ENCODE measurements around the genes FKBP8, TMEM59L and NCAN.

- RRBS: under 1% methylated on average over 20 of the region's 62 CpGs
Observed at GRCh38 chr19:18543350-18544250, at the start of gene FKBP8. Gene FKBP8 (minus strand): TSS chr19:18543573.

GRCh38 chr19:18590390-18591143 lies 2.0 kb downstream of the REX1BD start:
- RRBS: no CpG with 5 or more reads among the region's 32 CpGs

DNA sequence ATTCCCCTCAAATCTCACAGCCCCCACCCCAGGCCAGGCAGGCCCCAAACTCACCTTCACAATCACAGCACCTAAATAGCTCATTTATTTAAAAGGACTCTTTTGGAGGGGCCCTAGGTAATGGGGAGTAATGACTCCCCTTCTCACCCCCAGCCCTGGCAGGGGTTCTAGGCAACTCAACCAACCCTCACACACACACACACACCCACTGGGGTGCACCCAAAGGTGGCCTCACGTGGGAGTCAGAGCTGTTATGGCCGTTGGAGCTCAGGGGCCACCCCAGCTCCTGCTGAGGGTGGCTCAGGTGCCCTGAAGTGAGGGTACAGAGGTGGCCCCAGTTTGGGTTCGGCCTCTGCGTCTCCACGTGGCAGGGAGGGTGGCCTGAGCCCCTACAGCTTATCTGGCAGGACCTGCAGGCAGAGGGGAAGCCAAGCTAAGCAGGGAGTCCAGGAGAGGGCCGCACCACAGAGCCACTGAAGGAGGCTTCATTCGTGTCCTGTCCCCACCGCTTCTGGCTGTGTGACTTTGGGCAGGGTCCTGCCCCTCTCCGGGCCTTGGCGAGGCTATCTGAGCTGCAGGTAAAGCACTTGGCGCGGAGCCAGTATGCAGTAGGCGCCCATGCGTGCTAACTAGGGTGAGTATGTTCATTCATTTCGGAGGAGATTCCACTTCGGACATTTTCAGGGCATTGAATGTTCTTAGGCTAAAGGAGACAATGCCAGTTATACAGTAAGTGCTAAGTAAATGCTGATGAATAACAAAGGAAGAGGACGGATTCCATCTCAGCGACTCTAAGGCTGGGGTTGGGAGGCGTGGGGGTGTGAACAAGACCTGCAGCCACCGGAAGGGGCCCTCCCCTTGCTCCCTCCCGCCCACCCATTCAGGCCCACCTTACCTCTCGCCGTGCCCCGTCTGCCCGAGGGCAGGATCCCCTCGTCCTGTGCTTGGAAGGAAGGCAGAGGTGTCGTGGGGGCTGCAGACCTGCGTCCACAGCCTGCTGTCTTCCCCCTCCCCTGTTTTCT lies 4.9 kb downstream of the REX1BD start:
- RRBS: no CpG with 5 or more reads among the region's 28 CpGs

GRCh38 chr19:18611444-18612202 lies 1.0 kb upstream of the TMEM59L start:
- RRBS: 25% methylated on average over 21 of the region's 59 CpGs

- RRBS: 16% methylated on average over 7 of the region's 83 CpGs
Observed at GRCh38 chr19:18612463-18613340, at the start of gene TMEM59L. Gene TMEM59L (plus strand): TSS chr19:18612870.

GRCh38 chr19:18629446-18630176 lies 7.2 kb upstream of the KLHL26 start:
- RRBS: no CpG with 5 or more reads among the region's 12 CpGs

- RRBS: no CpG with 5 or more reads among the region's 29 CpGs
Observed at GRCh38 chr19:18762385-18763268, 28.5 kb downstream of the COMP start.

- RRBS: 55% methylated on average over 6 of the region's 44 CpGs
Observed at GRCh38 chr19:18763625-18764887, 27.0 kb downstream of the COMP start.

GRCh38 chr19:18765073-18765618 lies 26.0 kb downstream of the COMP start:
- RRBS: no CpG with 5 or more reads among the region's 8 CpGs

GRCh38 chr19:18769284-18769644 lies 21.8 kb downstream of the COMP start:
- RRBS: no CpG with 5 or more reads among the region's 9 CpGs

DNA sequence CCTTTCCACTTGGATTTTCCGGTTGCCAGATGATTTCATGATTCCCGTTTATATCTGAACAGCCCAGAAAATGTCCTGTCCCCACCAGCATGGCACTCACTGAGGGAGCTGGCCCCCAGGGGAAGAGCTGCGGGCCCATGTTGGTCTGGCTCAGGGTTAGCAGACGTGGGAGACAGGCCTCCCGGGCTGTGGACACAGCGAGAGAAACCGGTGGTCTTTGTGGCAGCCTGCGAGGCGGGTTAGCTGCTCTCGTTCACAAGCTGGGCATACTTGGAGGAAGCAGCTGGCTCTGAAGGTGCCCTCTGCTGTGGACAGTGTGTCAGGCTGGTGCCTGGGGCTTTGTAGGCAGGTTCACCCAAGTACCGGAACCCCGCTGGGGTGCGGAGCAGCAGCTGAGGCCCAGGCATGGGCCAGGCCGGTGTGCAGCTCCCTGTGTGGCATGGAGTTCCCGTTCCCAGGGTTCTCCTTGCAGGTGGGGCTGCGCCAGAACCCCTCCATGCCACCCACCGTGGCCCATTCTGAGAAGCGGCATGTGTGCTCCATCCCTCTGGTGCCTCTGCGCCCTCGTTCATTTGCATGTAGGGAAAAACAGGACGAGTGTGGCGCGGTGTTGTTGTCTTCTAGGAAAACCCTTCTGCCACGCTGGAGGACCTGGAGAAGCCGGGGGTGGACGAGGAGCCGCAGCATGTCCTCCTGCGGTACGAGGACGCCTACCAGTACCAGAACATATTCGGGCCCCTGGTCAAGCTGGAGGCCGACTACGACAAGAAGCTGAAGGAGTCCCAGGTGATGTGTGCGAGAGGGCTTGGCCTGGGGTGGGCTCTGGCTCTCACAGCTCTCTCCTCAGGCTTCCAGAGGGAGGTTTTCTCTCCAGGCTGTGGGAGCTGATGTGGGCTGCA lies 20.0 kb downstream of the UPF1 start:
- RRBS: 97% methylated on average over 4 of the region's 34 CpGs

- RRBS: 3% methylated on average over 50 of the region's 89 CpGs
Observed at GRCh38 chr19:18894520-18895812, 992 bp downstream of the CERS1 start.

- RRBS: no CpG with 5 or more reads among the region's 11 CpGs
Observed at GRCh38 chr19:18961943-18962160, 20.8 kb upstream of the HOMER3 start.

- RRBS: 97% methylated on average over 2 of the region's 5 CpGs
Observed at GRCh38 chr19:19193781-19194259, 1.8 kb downstream of the RFXANK start.

DNA sequence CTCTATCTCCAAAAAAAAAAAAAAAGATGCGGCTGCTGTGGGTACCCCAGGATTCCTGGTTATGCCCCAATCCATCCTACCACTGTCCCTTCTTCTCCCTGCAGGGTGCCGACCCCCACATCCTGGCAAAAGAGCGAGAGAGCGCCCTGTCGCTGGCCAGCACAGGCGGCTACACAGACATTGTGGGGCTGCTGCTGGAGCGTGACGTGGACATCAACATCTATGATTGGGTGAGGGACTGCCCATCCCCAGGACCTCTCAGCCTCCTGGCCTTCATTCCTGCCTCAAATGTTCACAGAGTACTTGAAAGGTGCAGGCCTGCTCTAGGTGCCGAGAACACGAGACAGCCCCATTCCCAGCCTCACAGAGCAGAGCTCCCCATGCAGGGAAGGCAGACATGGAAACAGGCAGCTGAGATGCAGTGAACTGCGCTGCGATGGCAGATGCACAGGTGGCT lies 5.2 kb downstream of the NR2C2AP start:
- RRBS: no CpG with 5 or more reads among the region's 12 CpGs

- RRBS: 82% methylated on average over 7 of the region's 43 CpGs
Observed at GRCh38 chr19:19211619-19212246, at the start of gene NCAN. Gene NCAN (plus strand): TSS chr19:19211958.

- RRBS: 3% methylated on average over 18 of the region's 68 CpGs
Observed at GRCh38 chr19:19224624-19225654, 13.2 kb downstream of the NCAN start.

GRCh38 chr19:19452930-19453711 lies 47.6 kb downstream of the GATAD2A start:
- RRBS: no CpG with 5 or more reads among the region's 13 CpGs

DNA sequence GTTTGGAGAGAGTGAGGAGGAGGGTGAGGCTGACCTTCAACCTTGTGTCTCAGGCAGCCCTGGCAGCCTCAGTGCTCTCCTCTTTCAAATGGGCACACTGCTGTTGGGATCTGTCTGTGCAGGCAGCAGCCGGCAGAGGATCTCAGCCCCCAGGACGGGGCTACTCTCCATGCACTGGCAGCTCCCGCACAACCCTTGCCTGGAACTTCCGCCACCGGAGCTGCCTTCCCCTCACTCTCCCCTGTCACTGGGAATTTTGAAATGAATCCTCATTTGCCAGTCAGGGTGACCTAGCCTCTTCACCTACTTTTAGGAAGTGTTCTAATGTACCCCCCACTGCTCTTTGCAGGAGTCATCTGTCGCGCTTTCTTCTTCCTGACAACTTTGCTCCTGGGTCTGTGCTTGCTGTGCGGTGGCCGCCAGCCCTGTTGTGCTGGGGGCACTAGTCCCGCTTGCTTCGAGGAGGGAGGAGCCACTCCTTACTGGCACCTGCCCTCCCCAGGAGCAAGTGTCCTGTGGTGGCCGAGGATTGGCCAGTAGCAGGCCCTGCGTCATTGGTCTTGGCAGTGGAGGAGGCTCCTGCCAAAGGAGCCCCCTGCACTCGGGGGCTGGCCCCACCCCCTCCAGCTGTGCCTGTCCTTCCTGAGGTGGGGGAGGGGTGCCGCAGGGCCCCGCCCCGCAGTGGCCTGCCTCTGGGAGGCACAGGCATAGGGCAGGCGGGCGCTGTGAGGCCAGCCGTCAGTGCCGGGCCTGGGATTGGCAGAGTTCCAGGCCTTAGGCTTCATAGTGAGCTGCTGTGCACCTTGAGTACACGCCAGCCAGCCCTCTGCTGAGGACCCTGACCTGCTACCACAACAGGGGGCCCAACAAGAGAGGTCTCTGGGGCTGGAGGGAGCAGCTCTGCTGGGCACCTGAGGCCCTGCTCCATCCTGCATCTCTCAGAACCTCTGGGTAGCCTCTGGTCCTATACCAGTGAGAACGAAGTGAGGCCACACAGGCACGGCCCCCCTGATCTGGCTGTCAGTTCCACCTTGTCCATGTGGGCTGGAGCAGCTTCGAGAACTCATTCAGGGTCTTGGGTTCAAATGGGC lies 53.2 kb downstream of the TSSK6 start:
- RRBS: 98% methylated on average over 5 of the region's 25 CpGs

- RRBS: no CpG with 5 or more reads among the region's 14 CpGs
Observed at GRCh38 chr19:19476478-19477222, 38.7 kb downstream of the TSSK6 start.